Measurements from ENCODE around the gene BACH1.

- PRO-cap: no peak
These were observed 720.4 kb downstream of the N6AMT1 start for GRCh38 chr21:28164523-28165444.

GRCh38 chr21:28803561-28804586 is 81.3 kb downstream of the N6AMT1 start:
- PRO-cap: no peak

GRCh38 chr21:28832266-28832612 is 52.9 kb downstream of the N6AMT1 start:
- PRO-cap: no peak

DNA sequence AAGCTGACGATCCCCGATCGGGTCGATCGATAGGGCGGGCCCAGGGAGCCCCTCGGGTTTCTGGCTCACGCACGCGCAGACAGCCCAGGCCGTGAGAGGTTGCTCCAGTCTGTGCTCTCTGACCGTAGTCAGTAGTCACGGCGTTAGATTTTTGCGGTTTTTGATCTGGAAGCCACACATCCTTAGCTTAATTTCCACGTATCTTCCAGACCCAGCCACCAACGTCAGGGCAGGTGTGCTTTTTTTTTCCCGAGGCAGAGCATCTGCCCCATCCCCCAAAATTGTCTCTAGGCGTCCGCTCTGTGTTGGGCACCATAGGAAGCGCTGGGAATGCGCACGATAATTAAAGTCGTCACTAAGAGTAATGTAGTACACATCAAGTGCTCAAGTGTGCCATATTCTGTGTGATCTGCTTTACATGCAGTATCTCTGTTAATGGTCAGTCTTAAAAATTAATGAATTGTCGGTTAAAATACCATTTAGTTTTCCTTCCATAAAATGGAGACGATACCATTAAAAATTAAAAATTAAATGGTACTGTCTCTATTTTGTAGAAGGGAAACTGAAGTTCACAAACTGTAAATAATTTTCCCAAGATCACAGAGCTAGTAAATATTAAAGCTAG is 443 bp upstream of the CCT8 start:
- PRO-cap: bidirectional peak, plus-strand start at position 94 of the sequence, minus-strand start outside the sequence

GRCh38 chr21:29155349-29156016 is 25.0 kb downstream of the MAP3K7CL start:
- PRO-cap: bidirectional peak, plus-strand start at chr21:29155512, minus-strand start at chr21:29155504

- PRO-cap: no peak
These were observed 3.4 kb upstream of the BACH1 start for GRCh38 chr21:29295261-29295814.

GRCh38 chr21:29298170-29298985 is at the start of gene BACH1:
TSS of gene BACH1 (plus strand) at chr21:29298922.
- PRO-cap: bidirectional peak, plus-strand start at chr21:29298922, minus-strand start at chr21:29298716

- PRO-cap: bidirectional peak, plus-strand start at chr21:29299408, minus-strand start at chr21:29299338
These were observed 657 bp downstream of the BACH1 start for GRCh38 chr21:29299277-29299880.

DNA sequence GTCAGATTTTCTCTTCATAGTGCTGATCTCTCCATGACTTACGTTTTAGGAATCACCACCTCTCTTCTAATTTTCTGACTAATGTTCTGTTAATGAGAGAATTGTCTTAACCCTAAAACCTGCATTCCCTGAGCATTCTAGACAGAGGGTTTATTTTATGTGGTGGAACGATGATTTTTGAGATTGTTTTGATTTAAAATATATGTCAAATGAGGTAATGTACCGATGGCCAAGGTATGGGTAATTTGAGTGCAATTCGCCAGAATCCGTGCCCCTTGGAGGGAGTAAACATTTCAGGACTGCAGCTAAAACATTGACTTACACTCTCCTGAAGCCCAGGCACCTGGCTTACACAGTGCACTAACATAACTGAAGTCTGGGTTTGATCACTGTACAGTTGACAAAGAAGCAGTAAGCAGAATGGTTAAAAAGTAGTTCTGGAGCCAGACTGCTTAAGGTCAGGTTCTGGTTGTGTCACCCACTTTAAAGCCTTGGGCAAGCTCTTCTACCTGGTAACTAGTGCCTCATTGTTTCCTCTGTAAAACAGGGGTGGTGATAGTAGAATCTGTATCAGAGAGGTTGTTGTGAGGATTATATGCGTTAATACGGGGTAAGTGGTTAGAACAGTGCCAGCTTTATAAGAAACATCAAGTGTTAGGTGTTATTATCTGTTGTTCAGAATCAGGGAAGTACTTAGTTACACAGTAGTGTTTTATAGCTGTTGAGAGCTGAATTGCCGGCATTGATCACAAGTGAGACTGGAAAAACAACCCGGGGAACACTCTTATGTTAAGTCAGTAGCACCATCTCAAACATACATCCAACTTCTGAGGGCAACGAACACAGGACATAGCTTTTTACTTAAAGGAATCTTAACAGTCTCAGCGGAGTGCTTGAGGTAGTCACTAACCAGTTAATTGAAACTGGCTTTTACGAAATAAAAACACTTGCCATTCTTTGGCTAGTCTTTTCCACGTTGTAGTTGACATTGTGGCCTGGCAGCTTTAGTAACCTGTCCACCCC is 3.6 kb downstream of the BACH1 start:
- PRO-cap: no peak

- PRO-cap: no peak
These were observed 4.5 kb downstream of the BACH1 start for GRCh38 chr21:29303211-29303624.

- PRO-cap: no peak
These were observed 178.7 kb downstream of the BACH1 start for GRCh38 chr21:29477339-29477887.

- PRO-cap: no peak
These were observed 120.9 kb upstream of the KRTAP19-8 start for GRCh38 chr21:31159131-31159636.

DNA sequence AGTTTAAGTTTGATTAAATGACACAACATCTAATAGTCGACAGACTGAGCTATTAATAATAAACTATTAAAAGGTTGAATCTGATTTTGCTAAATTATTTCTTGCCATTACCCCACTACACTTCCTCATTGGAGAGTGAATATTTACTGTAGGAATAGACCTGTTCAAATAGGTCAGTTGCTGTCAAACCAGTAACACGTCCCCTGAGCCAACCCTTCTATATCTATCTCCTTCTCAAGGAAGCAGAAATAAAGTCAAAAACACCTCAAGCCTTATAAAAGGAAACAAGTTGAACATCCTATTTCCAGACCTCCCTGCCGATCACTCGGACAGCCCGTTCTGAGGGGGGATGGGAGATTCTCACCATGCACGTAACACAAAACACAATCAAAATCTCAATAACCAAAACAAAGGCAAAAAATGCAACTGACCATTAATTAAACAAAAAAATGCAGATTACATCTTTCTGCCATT is 121.5 kb upstream of the KRTAP19-8 start:
- PRO-cap: no peak

DNA sequence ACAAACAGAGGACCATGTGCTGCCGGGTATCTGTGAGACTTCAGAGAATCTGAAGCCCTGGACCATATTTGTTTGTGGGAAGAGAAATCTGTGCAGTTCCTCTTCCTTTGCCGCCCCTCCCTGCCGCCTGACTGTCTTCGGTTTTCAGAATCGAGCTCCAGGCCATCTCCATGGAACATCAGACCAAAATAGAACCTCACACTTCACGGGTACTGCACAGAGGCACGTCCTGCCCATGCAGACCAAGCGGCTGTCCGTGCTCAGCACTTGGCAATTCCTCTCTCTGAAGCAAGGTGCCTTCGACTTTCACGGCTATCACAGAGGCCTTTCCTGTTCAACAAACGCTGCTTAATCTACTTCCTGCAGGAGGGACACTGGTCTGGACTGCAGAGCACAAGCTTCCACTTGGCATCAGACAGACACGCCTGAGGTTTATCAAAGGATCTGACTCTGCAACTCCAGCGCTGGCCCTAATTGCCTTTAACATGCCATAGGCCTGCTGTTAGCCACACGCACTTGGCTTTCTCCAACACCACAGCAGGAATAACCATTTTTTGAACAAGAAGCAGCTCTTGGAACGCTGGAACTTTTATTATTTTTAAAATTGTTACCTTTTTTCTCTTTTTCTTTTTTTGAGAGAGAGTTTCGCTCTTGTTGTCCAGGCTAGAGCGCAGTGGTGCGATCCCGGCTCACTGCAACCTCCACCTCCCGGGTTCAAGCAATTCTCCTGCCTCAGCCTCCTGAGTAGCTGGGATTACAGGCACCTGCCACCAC is 135.9 kb upstream of the KRTAP19-8 start:
- PRO-cap: unidirectional peak, minus-strand start at position 285 of the sequence

DNA sequence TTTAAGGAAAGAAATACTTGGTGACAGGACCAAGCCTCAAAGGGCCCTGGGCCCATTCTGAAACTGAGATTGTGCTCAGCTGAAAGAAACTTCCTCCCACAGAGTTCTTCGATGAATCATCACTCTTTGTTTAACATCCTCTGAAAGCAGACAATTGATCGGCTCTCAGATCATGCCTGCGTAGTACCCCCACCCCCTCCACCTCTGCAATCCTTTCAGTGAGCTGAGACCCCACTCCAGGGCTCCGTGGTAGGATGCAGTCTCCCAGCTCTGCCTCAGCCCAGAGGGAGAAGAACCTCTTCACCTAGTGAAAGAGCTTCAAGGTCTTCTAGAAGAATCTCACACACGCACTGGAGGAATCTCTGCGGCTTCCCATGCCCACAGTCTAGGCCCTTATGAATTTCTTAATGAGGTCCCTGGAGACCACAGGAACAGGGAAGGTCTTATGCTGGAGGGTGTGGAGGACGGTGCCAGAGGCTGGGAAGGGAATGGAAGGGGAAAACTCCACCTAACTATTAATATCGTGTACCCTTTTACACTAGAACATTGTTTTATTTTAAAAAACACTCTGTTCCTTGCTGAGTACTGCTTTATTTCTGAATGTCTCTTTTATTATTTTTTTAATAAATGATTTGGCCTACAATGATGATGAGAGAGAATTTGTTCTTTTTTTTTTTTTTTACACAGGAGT is 104.8 kb upstream of the SOD1 start:
- PRO-cap: no peak

DNA sequence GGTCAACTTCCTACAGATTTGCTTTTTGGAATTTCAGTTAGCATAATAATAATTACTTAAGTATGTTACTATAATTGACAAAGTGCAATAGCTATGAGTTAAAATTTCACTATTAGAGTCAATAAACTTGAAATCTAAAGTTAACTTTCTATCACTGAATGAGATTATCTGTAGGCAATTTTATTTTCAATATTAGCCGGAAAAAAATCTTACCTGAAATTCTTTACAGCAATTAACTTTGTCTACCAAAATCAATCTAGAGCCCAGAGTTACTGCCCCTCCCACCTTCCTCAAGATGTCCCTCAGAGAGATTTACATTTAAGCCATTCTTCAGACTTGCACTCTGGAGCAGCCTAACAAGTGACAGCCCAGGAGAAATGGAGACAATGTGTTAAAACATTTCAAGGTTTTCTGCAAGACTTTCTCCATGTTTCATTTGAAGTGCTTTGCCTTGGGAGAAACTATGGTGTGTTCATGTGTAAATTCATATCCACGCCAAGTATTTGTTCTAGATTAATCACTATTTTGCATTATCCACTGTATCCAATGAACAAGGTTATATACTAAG is 20.4 kb downstream of the SOD1 start:
- PRO-cap: no peak

GRCh38 chr21:31874723-31875660 is 2.2 kb downstream of the HUNK start:
- PRO-cap: no peak

DNA sequence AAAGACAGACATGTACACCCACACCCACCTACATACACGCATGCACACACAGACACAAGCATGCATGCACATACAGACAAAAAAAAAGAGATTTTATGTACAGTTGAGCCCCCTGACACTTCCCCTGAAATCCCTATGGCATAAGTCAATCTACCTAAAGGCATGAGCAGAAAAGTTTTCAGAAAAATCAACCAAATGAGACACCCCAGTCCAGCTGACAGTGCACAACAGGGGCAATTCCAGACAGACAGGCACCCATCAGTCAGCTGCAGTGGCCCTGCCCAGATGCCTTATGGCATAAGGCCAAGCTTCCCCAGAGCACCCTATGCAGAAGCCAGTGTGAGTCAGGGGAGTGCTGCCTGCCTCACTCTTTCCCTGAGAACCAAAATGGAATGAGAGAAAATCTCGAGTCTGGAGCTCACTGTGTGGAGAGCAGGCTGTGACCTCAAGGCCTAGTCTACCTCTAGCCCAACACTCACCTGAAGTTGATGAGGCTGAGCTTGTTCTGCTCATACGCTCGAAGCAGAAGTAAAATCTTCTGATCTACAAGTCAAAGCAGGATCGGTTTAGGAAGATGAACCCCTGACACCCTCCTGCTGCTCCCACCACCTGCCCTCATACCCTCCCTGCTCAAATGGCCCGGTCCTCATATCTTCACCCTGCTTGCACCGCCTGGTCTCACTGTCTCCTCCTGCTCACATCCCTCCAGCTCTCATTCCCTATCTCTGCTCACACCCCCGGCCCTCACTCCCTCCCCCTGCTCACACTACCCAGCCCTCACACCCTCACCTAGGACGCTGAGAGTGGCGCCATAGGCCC is 38.2 kb downstream of the MRAP start:
- PRO-cap: no peak

GRCh38 chr21:32359609-32360103 is 33.2 kb downstream of the URB1 start:
- PRO-cap: no peak

- PRO-cap: bidirectional peak, plus-strand start at chr21:32451456, minus-strand start at chr21:32451151
These were observed 38.6 kb downstream of the EVA1C start for GRCh38 chr21:32450840-32451748.